Measurements from ENCODE around the genes BEST1, FTH1, SCGB1D1 and SCGB1A1.

DNA sequence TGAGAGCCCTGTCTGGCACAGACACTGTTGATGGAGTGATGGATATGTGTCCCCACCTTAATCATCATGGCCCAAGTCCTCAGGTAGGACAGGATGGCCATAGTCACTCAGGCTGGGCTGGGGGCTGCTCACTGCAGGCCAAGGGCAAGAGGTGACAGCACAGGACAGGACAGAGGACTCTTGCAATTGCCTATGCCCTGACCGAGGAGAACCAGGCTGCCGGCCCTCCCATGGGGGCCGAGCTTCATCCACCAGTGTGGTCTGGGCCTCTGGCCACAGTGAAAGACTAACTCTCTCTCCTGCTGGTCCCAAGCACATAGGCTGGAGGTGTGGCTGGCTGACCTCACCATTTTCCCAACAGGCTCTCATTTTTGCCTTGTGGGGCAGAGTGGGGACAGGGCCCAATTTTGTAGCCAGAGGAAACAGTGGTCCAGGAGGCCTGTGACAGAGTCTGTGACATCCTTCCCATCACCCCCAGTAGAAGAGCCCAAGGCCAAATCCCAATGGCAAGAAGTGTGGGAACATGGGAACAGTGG, 6.6 kb downstream of the RAB3IL1 start:
- PRO-cap = no peak
- CAGE, long polyA plus RNA = no peak

DNA sequence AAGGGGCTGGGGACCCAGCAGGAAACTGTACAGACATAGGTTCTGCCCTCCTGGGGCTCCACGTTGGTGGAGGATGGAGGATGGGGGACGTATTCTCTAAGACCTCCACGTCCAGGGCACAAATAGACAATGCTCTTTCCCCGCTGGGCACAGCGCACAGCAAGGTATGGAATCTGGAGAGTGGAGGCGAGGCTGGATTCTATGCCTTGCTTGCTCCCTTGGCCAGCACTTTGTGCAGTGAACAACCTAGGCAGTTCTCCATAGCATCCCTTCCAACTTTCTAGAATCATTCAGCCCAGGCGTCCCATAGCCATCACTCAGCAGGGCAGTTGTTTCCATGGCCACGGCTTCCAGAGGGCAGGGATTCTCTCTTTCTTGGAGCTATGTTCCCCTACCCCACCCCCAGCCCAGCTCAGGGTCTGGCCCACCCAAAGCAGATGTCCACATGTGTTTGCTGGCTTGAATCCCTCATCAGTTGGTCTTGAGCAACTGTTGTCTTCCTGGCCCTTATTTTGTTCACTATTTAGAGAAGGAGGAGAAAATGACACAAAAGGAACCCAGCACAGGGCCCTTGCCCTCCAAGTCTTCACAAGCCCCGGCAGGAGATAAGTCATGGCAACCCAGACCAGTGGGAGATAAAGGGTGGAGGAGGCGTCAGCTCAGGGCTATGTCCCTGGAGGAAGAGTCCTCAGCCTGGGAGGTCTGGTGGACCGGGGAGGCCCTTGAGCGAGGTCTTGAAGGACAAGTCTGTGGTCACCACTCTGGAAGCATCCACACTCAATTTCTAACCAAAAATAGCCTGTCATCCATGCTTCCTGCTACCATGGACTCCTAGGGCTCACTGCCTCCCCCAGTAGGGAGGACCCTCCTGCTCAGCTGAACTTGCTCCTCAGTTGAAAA, 1.4 kb upstream of the RAB3IL1 start:
- PRO-cap = no peak
- CAGE, long polyA plus RNA = no peak

DNA sequence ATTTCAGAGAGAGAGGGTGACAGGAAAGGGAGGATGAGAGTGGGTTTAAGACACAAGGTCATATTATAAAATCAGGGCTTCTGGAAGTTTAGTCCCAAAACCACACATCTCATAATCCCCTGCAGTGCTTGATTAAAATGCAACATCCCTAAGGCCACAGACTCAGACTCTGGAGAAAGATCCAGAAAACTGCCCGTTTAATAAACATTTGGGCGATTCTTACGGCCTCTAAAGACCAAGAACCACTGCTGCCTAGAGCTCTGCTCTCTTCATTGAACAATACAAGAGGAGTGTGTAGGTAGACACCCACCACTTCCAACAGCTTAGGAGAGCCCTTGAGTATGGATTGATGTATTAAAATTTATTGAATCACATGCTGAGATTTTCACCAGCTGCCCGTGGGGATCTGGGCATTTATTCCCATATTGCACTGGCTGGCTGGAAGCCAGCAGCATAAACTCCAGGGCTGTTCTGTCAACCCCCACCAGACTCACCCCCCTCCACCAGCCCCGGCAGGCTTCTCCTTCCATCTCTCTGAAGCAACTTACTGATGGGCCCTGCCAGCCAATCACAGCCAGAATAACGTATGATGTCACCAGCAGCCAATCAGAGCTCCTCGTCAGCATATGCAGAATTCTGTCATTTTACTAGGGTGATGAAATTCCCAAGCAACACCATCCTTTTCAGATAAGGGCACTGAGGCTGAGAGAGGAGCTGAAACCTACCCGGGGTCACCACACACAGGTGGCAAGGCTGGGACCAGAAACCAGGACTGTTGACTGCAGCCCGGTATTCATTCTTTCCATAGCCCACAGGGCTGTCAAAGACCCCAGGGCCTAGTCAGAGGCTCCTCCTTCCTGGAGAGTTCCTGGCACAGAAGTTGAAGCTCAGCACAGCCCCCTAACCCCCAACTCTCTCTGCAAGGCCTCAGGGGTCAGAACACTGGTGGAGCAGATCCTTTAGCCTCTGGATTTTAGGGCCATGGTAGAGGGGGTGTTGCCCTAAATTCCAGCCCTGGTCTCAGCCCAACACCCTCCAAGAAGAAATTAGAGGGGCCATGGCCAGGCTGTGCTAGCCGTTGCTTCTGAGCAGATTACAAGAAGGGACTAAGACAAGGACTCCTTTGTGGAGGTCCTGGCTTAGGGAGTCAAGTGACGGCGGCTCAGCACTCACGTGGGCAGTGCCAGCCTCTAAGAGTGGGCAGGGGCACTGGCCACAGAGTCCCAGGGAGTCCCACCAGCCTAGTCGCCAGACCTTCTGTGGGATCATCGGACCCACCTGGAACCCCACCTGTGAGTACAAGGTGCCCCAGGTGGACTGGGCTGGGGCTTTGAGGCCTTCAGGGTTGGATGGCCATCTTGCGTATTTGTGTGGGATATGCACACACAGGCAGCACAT, at the start of gene BEST1:
BEST1 (plus strand) TSS at position 1,216 of the 1,398 bp plus-strand sequence.
- PRO-cap = no peak
- CAGE, long polyA plus RNA = no peak

GRCh38 chr11:61966921-61967679, at the start of gene FTH1:
Gene FTH1 (minus strand): TSS chr11:61967634.
- PRO-cap = bidirectional peak, plus-strand start at chr11:61967319, minus-strand start at chr11:61967151; bidirectional peak, plus-strand start at chr11:61967783, minus-strand start at chr11:61967631
- CAGE, long polyA plus RNA = start-site peak on the minus strand at chr11:61967629-61967660, 96 and 76 reads in 2 replicates

GRCh38 chr11:61967680-61967905, 159 bp upstream of the FTH1 start:
- PRO-cap = bidirectional peak, plus-strand start at chr11:61967783, minus-strand start at chr11:61967631
- CAGE, long polyA plus RNA = no peak

GRCh38 chr11:61969909-61970512, 2.6 kb upstream of the FTH1 start:
- PRO-cap = no peak
- CAGE, long polyA plus RNA = no peak

DNA sequence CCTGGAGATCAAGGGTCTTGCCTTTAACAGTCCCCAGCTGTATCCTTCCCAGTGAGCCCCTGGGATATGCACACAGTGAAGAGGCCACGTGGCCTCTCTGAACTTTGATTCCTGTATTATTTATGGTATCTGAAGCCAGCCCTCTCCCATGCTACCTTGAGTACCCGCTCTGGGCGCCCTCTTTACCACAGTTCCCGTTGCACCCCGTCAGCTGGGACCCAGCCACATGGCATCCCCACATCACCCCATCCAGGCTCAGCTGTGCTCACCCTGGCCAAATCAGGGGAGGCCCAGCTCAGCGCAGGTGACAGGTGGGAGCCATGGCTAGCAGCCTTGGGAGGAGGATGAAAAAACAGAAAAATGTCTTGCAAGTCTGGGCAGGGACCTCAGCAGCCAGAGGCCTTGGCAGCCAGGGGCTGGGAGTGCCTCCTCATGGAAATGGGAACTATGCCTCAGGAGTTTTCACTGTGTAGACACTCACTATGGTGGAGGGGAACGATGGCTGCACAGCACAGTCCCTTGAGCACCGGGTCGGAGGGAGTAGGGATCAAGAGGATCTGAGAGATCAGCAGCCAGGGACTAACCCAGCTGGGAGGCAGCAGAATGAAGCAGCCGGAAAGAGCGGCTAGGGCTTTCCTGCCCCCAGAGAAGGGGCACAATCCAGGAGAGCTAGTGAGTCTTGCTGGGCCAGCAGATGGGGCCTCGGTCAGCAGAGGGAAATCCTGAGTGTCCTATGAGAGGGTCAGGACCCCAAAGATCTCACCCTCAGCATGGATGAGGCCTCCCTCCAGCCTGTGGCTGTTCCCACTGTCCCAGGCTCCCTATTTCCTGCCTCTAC, 6.1 kb upstream of the FTH1 start:
- PRO-cap = no peak
- CAGE, long polyA plus RNA = no peak

DNA sequence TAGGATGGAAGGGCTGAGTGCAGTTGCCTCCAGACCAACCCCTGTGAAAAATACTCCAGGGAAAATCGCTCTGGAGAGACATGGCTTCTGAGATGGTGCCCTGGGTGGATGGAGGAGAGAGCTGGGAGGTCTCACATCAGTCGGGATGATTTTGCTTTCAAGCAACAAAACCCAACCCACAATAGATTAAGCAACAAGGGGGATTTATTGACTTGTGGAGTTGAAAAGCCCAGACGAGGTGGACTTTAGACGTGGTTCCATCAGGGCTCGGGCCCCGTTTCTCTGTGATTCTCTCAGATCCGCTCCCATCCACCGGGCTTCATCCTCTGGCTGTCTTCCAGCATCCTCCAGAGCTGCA, 13.2 kb upstream of the FTH1 start:
- PRO-cap = no peak
- CAGE, long polyA plus RNA = no peak

GRCh38 chr11:62145460-62145796, 21.6 kb downstream of the INCENP start:
- PRO-cap = no peak
- CAGE, long polyA plus RNA = no peak

DNA sequence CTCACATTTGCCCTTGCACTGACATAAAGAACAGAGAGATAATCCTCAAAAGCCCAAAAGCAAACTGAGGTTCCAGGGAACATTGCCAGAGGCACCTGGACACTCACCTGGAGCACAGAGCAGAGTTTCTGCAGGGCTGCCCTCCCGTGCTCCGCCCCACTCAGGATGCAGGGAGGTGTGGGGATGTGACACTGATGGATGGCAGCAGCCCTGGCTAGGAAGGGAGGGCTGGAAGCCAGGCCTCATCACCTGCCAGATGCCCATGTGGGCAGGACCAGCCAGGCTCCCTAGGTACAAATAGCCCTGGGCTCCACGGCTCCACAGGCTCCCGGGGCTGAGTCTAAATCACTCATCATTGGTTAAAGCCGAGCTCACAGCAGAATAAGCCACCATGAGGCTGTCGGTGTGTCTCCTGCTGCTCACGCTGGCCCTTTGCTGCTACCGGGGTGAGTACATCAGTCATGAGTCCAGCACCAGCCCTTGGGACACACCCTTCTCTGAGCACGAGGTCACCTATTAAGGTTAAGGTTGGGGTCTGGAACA, at the start of gene SCGB1D1:
SCGB1D1 (plus strand) TSS at position 323 of the 543 bp plus-strand sequence.
- PRO-cap = no peak
- CAGE, long polyA plus RNA = no peak

- PRO-cap = no peak
- CAGE, long polyA plus RNA = no peak
Observed at GRCh38 chr11:62418912-62419244, at the start of gene SCGB1A1. Gene SCGB1A1 (plus strand): TSS chr11:62419033.

GRCh38 chr11:62456577-62457065, 37.8 kb downstream of the SCGB1A1 start:
- PRO-cap = no peak
- CAGE, long polyA plus RNA = no peak

DNA sequence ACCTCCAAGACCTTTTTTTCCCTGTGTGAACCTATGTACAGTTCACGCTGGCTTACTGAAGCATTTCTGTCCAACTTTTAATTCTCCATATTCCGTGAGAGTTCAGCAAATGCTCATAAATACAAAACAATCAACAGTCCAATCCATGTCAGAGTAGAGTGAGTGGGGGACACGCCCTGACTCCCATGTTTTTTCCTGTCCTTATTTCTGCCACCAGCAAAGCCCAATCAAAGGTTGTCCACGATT, 43.7 kb downstream of the AHNAK start:
- PRO-cap = no peak
- CAGE, long polyA plus RNA = no peak

GRCh38 chr11:62555336-62555898, 8.8 kb upstream of the AHNAK start:
- PRO-cap = bidirectional peak, plus-strand start at chr11:62555708, minus-strand start at chr11:62555554
- CAGE, long polyA plus RNA = no peak

DNA sequence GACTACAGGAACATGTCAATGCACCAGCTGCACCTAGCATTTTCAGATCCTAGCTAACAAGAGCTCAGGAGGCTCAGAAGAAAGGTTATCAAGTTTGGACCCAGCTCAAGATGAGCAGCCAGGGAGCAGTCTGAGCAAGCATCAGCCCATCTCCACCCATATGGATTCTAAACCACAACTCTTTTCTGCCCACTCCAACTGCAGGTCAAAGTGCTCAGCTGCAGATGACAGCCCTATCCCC, 10.5 kb upstream of the AHNAK start:
- PRO-cap = no peak
- CAGE, long polyA plus RNA = no peak

- PRO-cap = no peak
- CAGE, long polyA plus RNA = no peak
Observed at GRCh38 chr11:62560025-62560729, 13.5 kb downstream of the EEF1G start.

- PRO-cap = bidirectional peak, plus-strand start at chr11:62591837, minus-strand start at chr11:62591523; bidirectional peak, plus-strand start at chr11:62592159, minus-strand start at chr11:62592130
- CAGE, long polyA plus RNA = no peak
Observed at GRCh38 chr11:62591731-62592736, 711 bp upstream of the TUT1 start.

DNA sequence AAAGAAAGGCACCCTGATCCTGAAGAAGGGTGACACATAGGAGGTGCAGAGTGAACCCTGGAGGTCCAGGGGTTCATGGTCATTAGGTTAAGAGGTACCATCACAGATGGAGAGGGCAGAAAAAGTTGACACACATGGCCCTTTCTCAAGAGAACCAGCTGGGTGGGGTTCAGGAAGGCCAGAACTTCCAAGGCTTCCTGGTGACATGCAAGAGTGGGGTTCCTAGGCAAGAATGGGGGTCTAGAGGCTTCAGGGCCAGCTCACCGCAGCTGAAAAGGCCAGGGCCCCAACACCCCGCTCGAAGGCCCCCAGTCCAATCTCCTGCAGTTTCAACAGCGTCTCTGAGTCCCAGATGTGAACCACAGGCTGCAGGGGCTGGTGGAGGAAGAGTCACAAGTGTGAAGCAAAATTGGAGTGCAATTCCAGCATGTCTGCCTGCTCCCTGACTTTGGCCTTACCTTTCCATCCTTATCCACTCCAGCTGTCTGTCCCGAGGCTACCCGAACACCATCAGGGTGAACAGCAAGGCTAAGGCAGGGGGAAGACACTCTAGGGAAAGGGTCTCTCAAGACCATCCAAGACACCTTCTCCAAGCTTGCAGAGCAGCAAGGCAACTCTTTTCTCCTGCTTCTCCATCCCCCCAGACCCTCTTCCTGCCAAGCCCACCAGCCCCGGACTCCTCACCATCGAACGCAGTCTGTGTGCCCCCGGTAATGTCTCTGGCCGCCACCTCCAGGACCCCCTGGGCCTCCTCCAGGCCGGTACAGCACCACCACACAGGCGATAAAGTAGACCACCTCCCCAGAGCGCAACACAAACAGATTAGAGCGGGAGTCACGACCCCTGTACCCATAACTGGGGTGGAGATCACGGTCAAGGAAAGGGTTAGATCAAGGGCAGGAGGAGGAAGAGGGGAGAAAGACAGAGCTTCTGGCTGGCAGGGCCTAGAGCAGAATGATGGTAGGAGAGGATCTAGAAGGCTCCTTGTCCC, 4.0 kb downstream of the EML3 start:
- PRO-cap = no peak
- CAGE, long polyA plus RNA = no peak

- PRO-cap = no peak
- CAGE, long polyA plus RNA = no peak
Observed at GRCh38 chr11:62727827-62728000, 457 bp upstream of the HNRNPUL2 start.

GRCh38 chr11:62729038-62729247, 657 bp downstream of the TTC9C start:
- PRO-cap = bidirectional peak, plus-strand start at chr11:62729089, minus-strand start at chr11:62729076
- CAGE, long polyA plus RNA = no peak